Ureter (tissue), 1 donor: ENCODE measurements around a stretch of chr13.

- PRO-cap = no peak
Observed at GRCh38 chr13:113860478-113861502, 3.1 kb downstream of the GAS6 start.

DNA sequence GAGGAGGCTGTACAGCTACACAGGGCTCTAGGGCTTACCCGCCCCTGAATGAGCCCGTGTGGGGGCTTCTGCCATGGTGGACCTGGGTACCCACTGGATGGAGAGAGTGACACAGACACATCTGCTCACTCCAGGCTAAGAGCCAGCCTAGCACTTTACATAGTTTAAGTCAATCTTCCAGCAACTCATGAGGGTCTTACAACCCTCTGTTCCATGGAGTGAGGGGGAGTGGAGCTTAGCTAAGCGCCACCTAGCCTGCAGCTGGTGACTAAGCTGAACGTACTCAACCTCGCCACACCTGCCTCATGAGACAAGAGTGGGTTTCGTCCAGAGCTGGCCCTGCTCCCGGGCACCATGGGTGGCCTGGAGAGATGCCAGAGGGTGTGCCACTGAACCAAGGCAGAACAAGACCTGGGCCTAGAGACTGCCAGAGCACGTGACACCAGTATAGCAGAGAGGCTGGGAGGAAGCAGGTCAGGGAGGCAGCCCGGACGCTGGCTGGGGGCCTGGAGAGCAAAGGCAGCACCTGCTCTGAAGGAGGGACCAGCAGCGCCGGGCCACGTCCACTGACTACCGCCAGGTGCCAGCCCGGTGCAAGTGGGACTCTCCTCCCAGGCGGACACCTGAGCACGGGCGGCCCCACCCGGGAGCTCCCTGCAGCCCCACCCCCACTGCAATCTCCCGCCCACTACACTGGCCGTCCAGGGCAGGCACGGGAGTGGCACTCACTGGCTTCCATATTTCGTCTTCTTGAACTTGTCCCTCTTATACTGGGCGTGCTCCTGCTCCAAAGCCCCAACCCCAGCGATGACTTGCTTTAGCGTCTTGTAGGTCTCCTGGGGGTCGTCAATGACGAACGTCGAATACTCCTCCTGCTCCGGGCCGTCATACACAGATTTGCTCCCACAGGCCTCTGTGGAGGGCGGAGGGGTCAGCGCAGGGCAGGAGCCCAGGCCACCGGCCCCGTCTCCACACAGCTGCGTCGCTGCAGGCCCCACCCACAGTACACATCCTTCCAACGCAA lies 7.4 kb upstream of the C13orf46 start:
- PRO-cap = no peak

GRCh38 chr13:114020853-114021381 lies 47.0 kb upstream of the C13orf46 start:
- PRO-cap = no peak

GRCh38 chr13:114089057-114089256 lies 43.5 kb downstream of the RASA3 start:
- PRO-cap = no peak

GRCh38 chr13:114328666-114329109 lies 14.4 kb downstream of the CHAMP1 start:
- PRO-cap = no peak